ENCODE results near the genes GOSR2 and TBX21.

DNA sequence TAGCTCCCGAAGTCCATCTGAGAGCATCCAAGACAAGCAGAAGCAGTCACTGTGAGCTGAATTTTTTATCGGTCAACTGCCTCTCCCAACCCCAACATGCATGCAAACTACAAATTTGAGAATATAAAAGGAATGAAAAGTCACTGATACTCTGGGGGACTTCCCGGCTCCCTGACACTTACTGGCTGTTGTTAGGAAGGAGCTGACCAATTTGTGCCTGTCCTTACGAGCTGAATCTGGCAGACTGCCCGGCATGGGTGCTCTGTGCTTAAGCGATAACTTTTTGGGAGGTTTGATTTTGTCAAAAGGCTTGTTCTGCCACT is 40.4 kb downstream of the STH start:
- PRO-cap = no peak

GRCh38 chr17:46047534-46047953 is 48.5 kb downstream of the STH start:
- PRO-cap = no peak

DNA sequence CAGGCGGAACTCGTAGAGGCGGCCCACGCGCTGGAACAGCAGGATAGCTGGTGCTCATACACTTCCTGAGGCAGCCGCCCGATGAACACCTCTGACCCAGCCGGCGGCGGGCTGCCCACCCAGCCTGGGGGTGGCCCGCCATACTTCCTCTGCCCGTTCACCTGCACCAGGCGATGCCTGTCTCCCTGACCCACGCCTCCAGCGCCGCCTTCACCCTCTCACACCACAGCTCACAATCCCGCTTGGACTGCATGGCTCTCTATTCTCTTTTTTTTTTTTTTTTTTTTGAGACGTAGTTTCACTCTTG is 34.6 kb upstream of the LRRC37A start:
- PRO-cap = no peak

- PRO-cap = no peak
Measured at GRCh38 chr17:46264216-46265142, 30.5 kb upstream of the LRRC37A start.

DNA sequence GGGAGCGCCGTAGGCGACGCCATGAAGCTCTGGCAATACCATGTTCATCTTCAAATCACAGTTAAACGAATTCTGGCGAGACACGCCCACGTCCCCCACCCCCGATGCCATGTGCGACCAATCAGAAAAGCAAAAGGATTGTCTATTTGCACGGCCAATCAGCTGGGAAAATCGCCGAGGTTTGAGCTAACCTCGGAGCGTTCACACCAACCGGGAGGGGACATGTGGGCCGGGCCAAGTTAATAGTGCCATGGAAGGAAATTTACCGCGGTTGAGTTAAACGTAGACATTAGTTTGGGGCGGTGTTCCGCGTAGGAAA is 285 bp upstream of the ARL17A start:
- PRO-cap = no peak

GRCh38 chr17:46833535-46834006 is 15.1 kb upstream of the WNT3 start:
- PRO-cap = unidirectional peak, minus-strand start at chr17:46833615

- PRO-cap = no peak
Measured at GRCh38 chr17:46867419-46867618, 15.9 kb downstream of the WNT9B start.

DNA sequence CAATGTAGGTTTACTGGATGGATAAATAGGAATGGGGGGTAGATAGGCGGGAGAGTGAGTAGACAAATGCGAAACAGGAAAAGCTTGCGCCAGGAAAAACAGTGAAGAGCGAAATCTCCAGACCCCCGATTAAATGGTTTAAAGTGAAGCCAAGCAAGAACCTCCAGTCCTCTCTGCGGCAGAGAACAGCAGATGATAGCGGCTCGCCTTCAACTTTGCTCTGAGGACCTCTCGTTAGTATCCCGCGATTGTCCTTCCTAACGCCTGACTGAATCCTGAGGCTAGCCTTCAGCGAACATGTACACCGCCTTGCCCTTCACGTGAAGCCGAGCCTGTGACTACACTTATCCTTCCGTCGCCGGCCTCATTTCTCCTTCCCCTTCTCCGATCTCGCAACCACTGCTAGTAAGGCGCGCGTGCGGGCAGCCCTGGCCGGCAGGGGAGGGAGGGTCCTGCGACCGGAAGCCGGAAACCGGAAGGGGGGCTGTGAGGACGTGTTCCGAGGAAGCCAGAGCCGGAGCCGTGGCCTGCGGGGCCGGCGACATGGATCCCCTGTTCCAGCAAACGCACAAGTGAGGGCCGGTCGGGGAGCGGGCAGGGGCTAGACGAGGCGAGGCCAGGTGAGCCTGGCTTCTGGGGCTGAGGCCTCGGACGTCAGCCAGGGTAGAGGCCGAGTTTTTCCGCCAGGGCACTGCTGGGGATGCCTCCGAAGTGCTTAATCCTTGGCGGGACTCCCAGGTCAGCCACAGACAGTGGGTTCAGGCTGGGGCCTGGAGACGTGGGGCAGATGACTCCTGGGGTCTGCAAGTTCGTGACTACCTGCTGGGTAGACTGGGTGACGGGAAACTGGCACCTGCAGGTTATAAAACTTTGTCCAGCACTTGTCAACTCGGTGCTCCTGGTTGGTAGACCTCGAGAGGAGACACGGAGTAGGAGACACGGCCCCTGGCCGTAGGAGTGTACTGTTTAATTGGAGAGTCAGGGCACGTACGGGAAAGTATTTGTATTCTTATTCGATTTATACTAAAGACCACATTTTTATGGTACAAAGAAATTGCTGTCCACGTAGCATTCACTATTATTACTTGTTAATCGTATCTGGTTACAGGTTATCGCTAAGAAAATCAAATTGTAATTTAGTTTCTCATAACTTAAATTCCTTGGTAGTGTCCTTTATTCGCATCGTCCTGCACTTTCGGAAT is at the start of gene GOSR2:
GOSR2 (plus strand) TSS at position 511 of the 1,202 bp plus-strand sequence.
- PRO-cap = bidirectional peak, plus-strand start at position 533 of the sequence, minus-strand start at position 216 of the sequence

DNA sequence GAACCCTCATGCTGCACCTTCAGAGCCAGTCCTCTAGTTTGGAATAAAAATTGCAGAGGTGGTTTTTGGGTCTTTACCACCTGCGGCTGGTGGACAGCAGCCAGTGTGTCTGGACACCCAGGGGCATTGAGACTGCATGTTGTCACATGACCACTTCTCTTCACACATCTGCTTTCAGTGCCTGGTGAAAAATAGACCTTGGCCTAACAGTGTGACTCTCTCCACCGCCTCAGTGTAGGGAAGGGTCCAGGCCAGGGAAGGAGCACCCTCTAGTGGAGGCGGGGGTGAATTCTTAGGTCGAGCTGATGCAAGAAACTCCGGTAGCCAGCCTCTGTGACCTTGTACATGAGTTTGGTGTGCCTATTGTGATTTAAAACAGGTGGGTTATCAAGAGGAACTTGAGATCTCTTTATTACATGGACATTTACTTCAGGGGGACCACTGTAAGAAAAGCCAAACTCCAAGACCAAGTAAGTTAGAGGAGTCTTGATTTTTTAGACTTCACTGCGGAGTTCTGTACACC is 17.8 kb downstream of the GOSR2 start:
- PRO-cap = no peak

DNA sequence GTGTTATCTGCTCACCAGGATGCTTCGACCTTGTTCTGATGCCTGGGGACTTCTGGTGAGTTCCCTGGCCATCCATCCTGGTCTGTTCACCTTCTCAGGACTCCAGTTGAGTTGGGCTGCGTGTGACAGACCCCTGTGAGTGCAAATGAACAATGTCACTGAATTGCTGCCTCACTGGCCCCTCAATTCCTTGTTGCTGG is 19.5 kb upstream of the RPRML start:
- PRO-cap = no peak

DNA sequence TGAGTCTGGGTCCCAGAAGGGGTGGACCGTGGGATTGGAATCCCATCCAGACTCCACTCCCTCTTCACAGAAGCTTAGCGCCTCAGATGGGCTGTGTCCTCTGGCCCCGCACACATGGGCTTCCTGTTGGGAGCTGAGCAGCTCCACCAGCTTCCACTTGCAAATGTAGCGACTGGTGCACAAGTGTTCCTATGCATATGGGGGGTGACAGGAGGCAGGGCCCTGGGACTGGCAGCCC is 31.0 kb upstream of the RPRML start:
- PRO-cap = no peak

DNA sequence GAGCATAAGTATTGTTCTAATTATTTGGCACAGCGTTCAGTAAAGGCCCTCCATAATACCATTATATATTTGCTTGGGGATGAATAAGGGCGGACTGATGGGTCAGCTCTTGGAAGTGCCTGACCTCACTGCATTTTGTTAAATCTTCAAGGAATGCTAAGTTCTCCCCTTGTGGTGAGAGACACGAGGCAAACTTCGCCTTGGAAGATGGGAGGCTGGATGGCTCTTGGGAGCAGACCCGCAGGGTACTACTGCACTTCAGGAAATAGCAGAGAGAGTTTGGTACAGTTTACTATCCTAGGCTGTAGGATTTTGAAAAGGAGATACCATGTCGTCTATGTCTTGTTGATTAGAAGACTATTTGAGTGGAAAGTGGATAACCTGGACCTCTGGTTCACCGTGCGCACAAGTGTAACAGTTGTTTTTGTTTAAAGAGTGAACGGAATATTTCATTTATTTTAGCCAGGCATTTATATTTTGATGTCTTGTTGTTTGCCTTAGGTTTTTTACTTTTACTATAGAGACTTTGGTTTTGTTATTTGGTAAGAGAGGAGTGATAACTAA is 87.1 kb upstream of the RPRML start:
- PRO-cap = no peak

GRCh38 chr17:47117901-47118505 is 71.1 kb downstream of the CDC27 start:
- PRO-cap = no peak

- PRO-cap = no peak
Measured at GRCh38 chr17:47217385-47217584, 8.1 kb downstream of the MYL4 start.

GRCh38 chr17:47223521-47223860 is 14.3 kb downstream of the MYL4 start:
- PRO-cap = no peak

GRCh38 chr17:47652431-47653212 is 2.9 kb downstream of the KPNB1 start:
- PRO-cap = no peak

GRCh38 chr17:47659509-47660570 is 10.1 kb downstream of the KPNB1 start:
- PRO-cap = no peak

DNA sequence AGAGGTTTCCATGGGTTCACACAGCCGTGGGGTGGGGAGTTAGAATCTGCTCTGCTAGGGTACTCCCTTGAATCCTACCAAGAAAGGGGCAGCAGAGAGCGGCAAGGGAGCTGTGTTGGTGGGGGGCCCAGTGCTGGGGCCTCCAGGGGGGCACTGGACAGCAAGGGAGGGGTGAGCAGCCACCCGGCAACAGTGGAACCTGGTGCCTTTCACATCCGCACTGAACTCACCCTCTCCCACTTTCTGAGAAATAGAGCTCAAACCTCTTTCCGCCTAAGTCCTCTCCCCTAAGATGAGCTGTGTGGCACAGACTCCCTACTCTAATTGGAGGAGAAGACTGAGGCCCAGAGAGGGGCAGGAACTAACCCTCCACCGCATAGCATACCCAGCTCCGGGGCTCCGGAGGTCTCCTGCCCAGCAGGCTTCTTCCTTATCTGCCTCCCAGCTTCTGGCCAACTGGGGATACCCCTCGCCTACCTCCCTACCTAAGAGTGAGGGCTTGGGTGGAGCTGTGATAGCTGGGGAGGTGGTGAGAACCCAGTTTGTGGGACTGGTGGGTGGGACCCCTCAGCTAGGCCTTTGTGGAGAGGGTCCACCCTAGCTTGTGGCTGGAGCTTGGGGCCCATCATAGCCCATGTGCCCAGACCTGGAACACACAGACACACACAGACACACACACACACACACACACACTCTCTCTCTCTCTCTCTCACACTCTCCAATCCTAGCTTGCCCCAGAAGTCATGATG is 6.9 kb downstream of the TBKBP1 start:
- PRO-cap = no peak

GRCh38 chr17:47732719-47733822 is at the start of gene TBX21:
TSS of gene TBX21 (plus strand) at chr17:47733236.
- PRO-cap = unidirectional peak, plus-strand start at chr17:47733242

DNA sequence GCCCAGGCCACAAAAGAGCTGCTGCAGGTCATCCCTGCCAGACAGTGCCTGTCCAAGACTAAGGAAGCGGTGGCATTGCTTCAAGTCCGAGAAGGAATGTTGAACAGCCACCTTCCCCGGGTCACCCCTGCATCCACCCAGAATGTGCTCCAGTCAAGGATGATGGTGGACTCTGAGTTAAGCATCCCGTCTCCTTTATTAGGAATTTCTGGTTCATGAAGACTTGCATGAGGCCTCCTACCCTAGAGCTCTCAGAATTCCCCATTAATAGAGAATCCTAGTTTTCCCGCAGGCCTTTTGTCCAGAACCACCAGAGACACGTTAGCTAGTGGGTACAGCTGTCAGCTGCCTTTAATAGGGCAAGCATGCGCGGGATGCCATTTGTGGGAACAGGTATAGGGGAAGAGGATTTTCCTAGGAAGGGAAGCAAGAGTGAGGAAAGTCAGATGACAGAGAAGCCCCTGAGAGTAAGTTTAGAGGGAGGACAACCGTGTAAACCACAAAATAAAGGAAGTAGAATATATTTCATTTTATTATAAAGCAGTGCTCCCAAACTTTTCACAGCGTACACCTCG is 1.4 kb upstream of the OSBPL7 start:
- PRO-cap = no peak

Measured in ReNcell CX (cell line).